ENCODE measurements around a stretch of chr16.

DNA sequence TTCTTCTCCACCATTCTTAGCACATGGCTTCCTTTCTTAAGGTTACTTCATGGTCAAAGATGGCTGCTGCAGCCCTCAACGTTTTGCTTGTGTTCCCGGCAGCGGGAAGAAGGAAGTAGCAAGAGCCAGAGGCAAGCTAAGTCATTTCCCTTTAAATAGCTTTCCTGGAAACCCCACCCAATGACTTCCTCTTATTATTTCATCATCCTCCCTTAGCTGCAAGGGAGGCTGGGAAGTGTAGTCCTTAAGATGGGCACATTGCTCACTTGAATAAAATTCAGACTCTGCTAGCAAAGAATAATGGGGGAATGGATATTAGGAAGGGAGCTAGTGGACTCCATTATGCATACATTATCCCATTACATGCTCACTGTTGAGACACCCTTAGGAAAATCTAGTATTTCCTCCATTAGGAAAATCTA, 12.4 kb upstream of the HAPSTR1 start:
- PRO-cap, 3 experiments, result no peak in any of the 3 experiments
- RAMPAGE, long total RNA, 2 experiments, result no peak in any of the 2 experiments
- RRBS, result no CpG with 5 or more reads among the region's 3 CpGs

DNA sequence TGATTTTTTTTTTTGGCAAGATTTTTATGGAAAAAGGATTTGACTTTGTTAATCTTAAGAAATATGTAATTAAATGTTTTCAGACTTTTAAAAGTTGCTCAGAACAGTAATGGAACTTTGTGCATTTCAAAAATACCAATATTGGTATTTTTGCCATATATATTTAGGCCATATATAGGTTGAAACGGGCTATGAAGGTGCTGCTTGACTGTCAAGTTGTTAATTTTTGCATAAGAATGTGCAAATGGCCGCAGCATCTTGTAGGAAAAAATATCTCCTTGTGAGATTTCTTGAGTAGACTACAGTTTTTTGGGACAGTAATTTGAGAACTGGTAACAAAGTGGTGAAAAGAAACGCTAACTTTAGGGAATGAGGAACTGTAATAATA, 2.4 kb downstream of the HAPSTR1 start:
- PRO-cap, 3 experiments, result no peak in any of the 3 experiments
- RAMPAGE, long total RNA, 2 experiments, result no peak in any of the 2 experiments
- RRBS, result no CpG with 5 or more reads among the region's 3 CpGs

- PRO-cap, 3 experiments, result no peak in any of the 3 experiments
- RAMPAGE, long total RNA, 2 experiments, result no peak in any of the 2 experiments
- RRBS, result no CpG with 5 or more reads among the region's 12 CpGs
These were observed 11.3 kb downstream of the HAPSTR1 start for GRCh38 chr16:9102701-9103241.

- PRO-cap, 3 experiments, result no peak in any of the 3 experiments
- RAMPAGE, long total RNA, 2 experiments, result no peak in any of the 2 experiments
- RRBS, result 2% methylated on average over 8 of the region's 31 CpGs
These were observed 143.0 kb downstream of the GRIN2A start for GRCh38 chr16:10038968-10039903.

- PRO-cap, 3 experiments, result no peak in any of the 3 experiments
- RAMPAGE, long total RNA, 2 experiments, result no peak in any of the 2 experiments
- RRBS, result no CpG with 5 or more reads among the region's 8 CpGs
These were observed 101.8 kb downstream of the GRIN2A start for GRCh38 chr16:10080409-10080781.

- PRO-cap, 3 experiments, result no peak in any of the 3 experiments
- RAMPAGE, long total RNA, 2 experiments, result no peak in any of the 2 experiments
- RRBS, result no CpG with 5 or more reads among the region's 6 CpGs
These were observed 60.0 kb downstream of the EMP2 start for GRCh38 chr16:10520263-10520997.

- PRO-cap, 3 experiments, result no peak in any of the 3 experiments
- RAMPAGE, long total RNA, 2 experiments, result start-site peak on the plus strand in 1 of 2 experiments, at chr16:10553479-10553501 at its widest, 5 reads per replicate
- RRBS, result no CpG with 5 or more reads among the region's 28 CpGs
These were observed 27.2 kb downstream of the EMP2 start for GRCh38 chr16:10552929-10553805.

DNA sequence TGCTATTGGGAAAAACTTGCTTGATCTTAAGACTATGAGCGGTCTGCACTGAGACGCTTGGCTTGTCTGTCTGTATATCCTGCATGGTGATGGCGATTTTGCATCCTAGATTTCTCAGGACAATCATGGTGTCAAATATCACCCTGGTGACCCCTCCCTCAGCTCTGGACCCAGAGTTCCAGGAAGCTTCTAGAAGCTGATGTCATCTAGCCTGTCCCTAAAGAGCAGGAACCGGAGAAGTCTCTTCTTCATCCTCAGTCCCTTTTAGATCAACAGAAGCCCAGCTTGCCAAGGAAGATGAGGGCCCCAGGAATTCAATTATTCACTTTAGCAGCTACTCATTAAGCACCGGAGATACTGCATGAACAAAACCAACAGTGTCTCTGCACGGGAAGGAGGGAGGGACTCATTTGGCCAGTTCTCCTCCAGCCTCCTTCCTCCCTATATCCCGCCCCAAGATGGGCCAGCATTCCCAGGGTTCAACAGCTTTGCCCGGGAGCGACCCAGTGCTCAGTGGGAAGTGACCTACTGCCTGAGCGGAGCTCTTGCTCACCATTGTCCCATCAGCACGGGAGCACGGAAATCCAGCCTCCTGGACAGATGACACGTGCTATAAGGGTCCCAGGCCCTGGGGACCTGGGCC, 3.9 kb downstream of the EMP2 start:
- PRO-cap, 3 experiments, result no peak in any of the 3 experiments
- RAMPAGE, long total RNA, 2 experiments, result no peak in any of the 2 experiments
- RRBS, result 73% methylated on average over 2 of the region's 13 CpGs

GRCh38 chr16:10619269-10619938, 39.0 kb upstream of the EMP2 start:
- PRO-cap, 3 experiments, result peak in 1 of 3 experiments; most common plus-strand start chr16:10619705 (in 1)
- RAMPAGE, long total RNA, 2 experiments, result no peak in any of the 2 experiments
- RRBS, result no CpG with 5 or more reads among the region's 25 CpGs

GRCh38 chr16:10622006-10623032, 41.9 kb upstream of the EMP2 start:
- PRO-cap, 3 experiments, result no peak in any of the 3 experiments
- RAMPAGE, long total RNA, 2 experiments, result no peak in any of the 2 experiments
- RRBS, result 80% methylated on average over 4 of the region's 22 CpGs

DNA sequence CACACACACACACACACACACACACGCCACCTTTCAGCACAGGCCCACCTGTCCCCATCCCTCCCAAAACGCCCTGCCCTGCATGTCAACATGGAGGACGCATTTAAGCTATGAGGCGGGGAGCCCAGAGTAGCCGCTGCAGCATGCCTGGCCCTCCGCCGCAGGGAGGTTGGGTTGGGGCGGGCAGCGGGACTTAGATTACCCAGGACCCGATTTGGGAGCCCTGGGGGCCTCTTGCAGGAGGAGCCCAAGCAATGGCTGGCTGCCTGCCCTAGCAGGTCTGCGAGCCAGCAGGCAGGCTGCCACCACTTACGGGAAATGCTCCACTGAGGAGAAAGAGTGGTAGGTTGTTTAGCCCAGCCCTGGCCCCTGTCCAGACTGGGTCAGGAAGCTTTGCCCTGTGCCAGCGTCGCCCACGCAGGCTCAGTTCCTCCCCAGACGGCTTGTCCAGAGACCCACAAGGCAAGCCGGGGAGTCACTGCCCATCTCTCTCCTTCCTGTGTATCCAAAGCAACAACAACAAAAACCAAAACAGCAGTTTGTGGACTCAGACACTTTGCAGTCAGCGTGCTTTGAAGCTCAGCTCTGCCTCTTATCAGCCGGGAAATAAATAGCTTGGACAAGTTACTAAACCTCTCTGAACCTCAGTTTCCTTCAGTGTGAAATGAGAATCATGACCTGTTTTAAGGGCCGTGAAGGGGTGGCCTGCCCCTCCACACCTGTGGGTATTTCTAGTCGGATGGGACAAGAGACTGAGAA, 10.3 kb upstream of the TVP23A start:
- PRO-cap, 3 experiments, result peak in 3 of 3 experiments; most common plus-strand start position 426 of the sequence (in 1); most common minus-strand start position 320 of the sequence (in 3)
- RAMPAGE, long total RNA, 2 experiments, result no peak in any of the 2 experiments
- RRBS, result no CpG with 5 or more reads among the region's 21 CpGs

DNA sequence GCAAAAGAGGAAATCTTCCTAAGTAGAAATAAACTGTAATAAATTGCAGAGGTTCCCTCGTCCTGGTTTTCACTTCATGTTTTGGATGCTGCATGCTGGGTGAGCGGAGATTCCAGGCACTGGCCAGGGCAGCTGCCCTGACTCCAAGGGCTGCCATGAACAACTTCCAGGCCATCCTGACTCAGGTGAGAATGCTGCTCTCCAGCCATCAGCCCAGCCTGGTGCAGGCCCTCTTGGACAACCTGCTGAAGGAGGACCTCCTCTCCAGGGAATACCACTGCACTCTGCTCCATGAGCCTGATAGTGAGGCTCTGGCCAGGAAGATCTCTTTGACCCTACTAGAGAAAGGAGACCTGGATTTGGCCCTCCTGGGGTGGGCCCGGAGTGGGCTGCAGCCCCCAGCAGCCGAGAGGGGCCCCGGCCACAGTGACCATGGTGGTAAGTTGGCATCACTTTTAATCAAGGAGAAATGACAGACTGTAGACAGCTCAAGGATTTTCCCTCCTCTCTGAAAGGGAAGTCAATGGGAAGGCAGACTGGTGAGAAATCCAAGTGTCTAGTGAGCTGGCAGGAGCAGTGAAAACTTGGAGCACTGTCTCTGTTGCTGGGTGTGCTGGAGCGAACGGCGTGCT, 10.8 kb upstream of the CIITA start:
- PRO-cap, 3 experiments, result no peak in any of the 3 experiments
- RAMPAGE, long total RNA, 2 experiments, result start-site peak on the plus strand in 1 of 2 experiments, centred at position 69 of the sequence, 10 reads per replicate
- RRBS, result 85% methylated on average over 3 of the region's 8 CpGs

DNA sequence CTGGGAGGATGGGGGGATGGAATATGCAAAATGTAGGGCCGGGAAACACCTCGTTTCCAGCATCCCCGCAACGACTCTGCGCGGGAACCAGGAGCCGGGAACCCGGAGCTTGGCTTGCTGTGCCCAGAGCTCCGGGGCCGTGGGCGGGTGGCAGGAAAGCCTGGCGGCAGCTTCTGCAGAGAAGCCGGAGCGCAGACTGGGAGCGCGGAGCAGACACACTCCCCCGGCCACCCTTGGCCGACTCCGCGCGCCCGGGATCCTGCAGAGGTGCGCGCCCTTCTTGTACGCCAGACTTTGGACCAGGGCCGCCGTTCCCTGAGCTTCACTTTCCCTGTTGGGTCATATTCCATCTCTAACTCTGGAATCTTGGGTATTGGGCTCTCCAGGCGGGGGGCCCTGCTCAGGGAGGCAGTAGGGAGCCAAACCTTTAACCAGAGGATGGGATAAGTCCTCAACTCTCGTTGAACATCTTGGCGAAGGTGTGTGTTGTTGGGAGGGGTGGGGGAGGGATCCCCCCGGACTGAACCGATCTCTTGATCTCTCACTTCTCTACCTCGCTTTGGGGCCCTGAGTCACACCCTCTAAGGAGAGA, 2.2 kb downstream of the CIITA start:
- PRO-cap, 3 experiments, result no peak in any of the 3 experiments
- RAMPAGE, long total RNA, 2 experiments, result no peak in any of the 2 experiments
- RRBS, result 2% methylated on average over 17 of the region's 33 CpGs

- PRO-cap, 3 experiments, result no peak in any of the 3 experiments
- RAMPAGE, long total RNA, 2 experiments, result no peak in any of the 2 experiments
- RRBS, result 36% methylated on average over 2 of the region's 8 CpGs
These were observed 1.9 kb downstream of the CLEC16A start for GRCh38 chr16:10946237-10946734.

GRCh38 chr16:11076179-11076865, 132.0 kb downstream of the CLEC16A start:
- PRO-cap, 3 experiments, result no peak in any of the 3 experiments
- RAMPAGE, long total RNA, 2 experiments, result no peak in any of the 2 experiments
- RRBS, result no CpG with 5 or more reads among the region's 11 CpGs

DNA sequence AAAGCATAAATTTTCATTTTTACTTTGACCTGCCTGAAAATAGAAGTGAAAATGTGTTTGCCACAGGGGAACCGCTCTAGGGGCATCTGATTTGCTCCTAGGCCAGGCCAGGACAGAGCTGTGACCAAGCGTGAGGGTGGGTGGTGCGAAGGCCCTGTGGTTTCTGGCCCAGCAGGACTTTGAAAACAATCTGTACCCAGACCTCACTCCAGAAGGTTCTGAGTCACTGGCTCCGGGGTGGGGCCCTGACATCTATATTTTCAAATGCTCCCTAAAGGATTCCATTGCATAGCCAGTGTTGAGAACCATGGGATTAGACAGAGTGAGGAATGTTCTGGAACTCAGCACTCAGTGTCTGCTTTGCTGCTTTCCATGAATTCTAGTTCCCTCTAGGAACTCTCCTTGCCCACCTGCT, 133.7 kb downstream of the CLEC16A start:
- PRO-cap, 3 experiments, result no peak in any of the 3 experiments
- RAMPAGE, long total RNA, 2 experiments, result no peak in any of the 2 experiments
- RRBS, result no CpG with 5 or more reads among the region's 4 CpGs

- PRO-cap, 3 experiments, result no peak in any of the 3 experiments
- RAMPAGE, long total RNA, 2 experiments, result no peak in any of the 2 experiments
- RRBS, result no CpG with 5 or more reads among the region's 9 CpGs
These were observed 151.0 kb downstream of the SOCS1 start for GRCh38 chr16:11104766-11105658.

DNA sequence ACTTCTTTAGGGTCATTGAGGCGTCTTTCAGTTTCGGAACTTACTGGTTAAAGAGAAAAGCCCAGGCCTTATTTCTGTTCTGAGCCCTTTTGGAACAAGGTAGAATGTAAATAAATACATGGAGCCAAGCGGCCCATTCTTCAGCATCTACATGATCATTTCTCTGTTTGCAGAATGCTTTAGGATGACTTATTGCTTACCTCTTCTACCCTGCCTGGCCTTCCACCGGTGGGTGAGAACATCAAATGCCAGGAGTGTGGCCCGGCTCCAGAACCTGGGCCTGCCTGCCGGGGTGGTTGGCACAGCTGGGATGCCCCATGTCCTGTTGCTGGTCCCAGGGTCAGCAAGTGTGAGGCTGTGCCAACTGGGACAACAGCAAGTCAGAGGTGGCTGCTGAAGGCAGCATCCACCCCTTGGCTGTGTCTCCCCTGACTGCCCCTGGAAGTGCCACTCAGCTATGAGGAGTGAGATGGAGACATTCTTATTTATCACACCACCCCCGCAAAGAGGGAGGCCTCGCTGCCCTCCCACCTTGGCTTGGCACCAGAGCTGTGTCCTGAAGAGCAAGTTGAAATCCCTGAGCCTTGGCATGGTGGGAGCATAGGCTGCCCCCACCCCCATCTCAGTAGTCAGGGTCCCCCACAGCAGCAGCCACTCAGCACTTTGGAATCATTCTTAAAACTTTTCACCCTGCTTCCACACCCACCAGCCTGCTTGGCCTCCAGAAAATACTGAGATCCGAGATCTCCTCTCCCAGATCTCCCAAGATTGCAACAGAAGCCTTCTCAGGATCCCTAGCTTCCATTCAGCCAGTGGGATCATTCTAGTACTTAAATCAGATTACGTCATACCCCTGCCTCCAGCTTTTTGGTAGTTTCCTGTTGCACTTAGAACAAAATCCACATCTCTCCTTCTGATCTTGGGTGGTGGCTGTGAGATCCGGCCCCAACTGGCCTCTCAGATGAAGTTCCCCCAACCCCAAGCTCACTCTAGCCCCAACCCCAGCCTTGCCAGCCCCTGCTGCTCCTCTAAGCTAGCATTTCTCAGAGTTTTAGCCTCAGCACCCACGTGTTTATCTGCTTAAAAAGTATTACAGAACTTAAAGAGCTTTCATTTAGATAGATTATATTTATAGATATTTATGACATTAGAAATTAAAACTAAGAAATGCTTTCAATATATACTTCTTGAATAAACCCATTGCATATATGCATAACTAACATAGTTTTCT, 127.5 kb downstream of the SOCS1 start:
- PRO-cap, 3 experiments, result no peak in any of the 3 experiments
- RAMPAGE, long total RNA, 2 experiments, result no peak in any of the 2 experiments
- RRBS, result 88% methylated on average over 1 of the region's 12 CpGs

- PRO-cap, 3 experiments, result no peak in any of the 3 experiments
- RAMPAGE, long total RNA, 2 experiments, result no peak in any of the 2 experiments
- RRBS, result 94% methylated on average over 6 of the region's 21 CpGs
These were observed 75.8 kb downstream of the SOCS1 start for GRCh38 chr16:11179940-11180902.

- PRO-cap, 3 experiments, result no peak in any of the 3 experiments
- RAMPAGE, long total RNA, 2 experiments, result no peak in any of the 2 experiments
- RRBS, result 29% methylated on average over 2 of the region's 39 CpGs
These were observed 5.9 kb downstream of the SOCS1 start for GRCh38 chr16:11249733-11250958.